Iris pigment epithelial cell (primary cell): ENCODE measurements around the genes NF1, EVI2A and LRRC37B.

DNA sequence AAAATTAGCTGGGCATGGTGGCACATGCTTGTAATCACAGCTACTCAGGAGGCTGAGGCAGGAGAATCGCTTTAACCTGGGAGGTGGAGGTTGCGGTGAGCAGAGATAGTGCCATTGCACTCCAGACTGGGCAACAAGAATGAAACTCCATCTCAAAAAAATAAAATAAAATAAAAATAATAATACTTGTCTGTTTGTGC is 24.1 kb downstream of the CPD start:
- RRBS: no CpG with 5 or more reads among the region's 2 CpGs

GRCh38 chr17:30464500-30465178 is 12.6 kb upstream of the GOSR1 start:
- RRBS: no CpG with 5 or more reads among the region's 5 CpGs

- RRBS: no CpG with 5 or more reads among the region's 15 CpGs
Observed at GRCh38 chr17:30576129-30576575, 98.9 kb downstream of the GOSR1 start.

DNA sequence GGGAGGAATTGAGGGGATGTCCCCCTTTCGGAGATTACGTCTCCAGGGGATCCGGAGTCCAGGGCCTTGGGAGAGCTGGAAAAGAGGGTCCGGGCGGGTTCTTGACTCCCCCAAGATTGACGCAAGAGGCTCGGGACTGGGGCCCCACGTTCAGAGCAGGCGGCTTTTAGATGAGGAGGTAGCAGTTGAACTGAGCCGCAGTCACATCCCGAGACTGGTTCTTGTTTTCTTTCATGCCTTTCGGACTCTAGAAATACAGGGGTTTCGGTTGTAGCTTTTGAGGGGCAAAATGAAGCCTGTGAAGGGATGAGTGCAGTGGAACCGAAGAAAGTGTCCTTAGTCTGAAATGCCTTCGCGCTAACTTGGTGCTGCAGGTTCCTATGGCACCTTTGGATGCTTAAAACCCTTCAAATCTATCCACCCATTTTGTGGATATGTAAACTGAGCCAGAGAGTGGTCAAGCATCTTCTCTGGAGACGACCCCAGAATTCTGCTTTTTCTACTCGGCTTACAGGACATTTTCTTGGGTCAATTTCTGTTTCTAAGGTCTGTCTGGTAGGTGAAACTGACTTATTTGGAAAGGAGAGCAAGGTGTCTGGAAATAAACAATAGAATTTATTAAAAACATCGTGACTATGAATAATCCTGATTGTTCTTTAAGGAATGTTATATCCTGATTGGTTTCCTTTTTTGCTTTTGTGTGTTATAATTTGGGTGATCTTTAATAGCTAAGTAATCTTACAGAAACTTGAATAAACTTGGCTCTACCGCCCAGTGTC is 92.1 kb downstream of the CRLF3 start:
- RRBS: no CpG with 5 or more reads among the region's 20 CpGs

DNA sequence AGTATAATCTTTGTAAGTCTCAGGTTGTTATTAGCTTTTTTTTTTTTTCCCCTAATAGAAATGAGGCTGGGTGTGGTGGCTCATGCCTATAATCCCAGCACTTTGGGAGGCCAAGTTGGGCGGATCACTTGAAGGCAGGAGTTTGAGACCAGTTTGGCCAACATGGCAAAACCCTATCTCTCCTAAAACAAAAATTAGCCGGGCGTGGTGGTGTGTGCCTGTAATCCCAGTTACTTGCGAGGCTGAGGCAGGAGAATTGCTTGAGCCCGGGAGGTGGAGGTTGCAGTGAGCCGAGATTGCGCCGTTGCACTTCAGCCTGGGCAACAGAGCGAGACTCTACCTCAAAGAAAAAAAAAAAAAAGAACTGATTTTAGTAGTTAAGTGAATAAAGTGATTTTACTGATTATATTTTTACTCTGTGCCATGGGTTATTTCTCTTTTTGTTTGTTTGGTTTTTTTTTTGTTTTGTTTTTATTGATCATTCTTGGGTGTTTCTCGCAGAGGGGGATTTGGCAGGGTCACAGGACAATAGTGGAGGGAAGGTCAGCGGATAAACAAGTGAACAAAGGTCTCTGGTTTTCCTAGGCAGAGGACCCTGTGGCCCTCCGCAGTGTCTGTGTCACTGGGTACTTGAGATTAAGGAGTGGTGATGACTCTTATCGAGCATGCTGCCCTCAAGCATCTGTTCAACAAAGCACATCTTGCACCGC is 89.1 kb downstream of the CRLF3 start:
- RRBS: no CpG with 5 or more reads among the region's 14 CpGs

GRCh38 chr17:30859393-30859597 is 27.5 kb downstream of the ATAD5 start:
- RRBS: no CpG with 5 or more reads among the region's 3 CpGs

DNA sequence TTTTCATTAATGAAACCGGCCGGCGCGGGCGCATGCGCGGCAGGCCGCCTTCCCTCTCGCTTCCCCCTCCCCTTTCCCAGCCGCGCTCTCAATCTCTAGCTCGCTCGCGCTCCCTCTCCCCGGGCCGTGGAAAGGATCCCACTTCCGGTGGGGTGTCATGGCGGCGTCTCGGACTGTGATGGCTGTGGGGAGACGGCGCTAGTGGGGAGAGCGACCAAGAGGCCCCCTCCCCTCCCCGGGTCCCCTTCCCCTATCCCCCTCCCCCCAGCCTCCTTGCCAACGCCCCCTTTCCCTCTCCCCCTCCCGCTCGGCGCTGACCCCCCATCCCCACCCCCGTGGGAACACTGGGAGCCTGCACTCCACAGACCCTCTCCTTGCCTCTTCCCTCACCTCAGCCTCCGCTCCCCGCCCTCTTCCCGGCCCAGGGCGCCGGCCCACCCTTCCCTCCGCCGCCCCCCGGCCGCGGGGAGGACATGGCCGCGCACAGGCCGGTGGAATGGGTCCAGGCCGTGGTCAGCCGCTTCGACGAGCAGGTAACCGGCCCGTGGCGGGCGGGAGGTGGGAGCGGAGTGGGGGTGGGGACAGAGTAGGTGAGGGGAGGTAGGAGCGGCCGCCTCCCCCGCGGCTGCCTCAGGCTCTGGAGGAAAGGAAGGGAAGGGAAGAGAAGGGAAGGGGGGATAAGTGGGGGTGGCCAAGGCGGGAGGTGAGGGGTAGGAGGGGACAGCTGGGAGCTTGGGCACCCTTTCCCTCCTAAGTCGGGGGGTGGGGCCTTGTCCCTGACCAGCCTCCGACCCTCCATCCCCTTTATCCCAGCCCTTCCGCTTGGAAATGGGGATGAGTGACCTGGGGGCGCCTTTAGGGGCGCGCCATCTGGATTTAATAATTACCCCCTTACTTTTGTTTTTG is at the start of gene NF1:
Gene NF1 (plus strand): TSS at position 141 of the 906 bp plus-strand sequence.
- RRBS: 1% methylated on average over 16 of the region's 62 CpGs

DNA sequence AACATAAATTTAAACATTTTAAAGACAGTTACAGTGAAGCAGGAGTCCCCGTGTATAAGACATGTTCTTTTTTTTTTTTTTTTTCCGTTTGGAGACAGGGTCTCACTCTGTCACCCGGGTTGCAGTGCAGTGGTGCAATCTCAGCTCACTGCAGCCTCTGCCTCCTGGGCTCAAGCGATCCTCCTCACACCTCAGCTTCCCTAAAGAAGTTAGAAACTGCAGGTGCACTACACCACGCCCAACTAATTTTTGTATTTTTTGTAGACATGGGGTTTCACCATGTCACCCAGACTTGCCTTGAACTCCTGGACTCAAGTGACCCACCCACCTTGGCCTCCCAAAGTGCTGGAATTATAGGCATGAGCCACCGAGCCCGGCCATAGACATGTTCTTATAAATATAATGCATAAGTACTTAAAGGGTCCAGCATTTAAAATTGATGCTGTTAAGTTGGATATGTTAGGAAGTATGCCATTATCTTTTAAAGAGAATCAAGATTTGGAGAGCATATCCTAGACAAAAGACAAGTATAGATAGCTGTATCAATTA is 2.9 kb downstream of the EVI2B start:
- RRBS: no CpG with 5 or more reads among the region's 7 CpGs

GRCh38 chr17:31321240-31322094 is at the start of gene EVI2A:
TSS of gene EVI2A (minus strand) at chr17:31321622.
- RRBS: no CpG with 5 or more reads among the region's 9 CpGs

GRCh38 chr17:31523244-31524263 is 132.1 kb downstream of the RAB11FIP4 start:
- RRBS: no CpG with 5 or more reads among the region's 21 CpGs

DNA sequence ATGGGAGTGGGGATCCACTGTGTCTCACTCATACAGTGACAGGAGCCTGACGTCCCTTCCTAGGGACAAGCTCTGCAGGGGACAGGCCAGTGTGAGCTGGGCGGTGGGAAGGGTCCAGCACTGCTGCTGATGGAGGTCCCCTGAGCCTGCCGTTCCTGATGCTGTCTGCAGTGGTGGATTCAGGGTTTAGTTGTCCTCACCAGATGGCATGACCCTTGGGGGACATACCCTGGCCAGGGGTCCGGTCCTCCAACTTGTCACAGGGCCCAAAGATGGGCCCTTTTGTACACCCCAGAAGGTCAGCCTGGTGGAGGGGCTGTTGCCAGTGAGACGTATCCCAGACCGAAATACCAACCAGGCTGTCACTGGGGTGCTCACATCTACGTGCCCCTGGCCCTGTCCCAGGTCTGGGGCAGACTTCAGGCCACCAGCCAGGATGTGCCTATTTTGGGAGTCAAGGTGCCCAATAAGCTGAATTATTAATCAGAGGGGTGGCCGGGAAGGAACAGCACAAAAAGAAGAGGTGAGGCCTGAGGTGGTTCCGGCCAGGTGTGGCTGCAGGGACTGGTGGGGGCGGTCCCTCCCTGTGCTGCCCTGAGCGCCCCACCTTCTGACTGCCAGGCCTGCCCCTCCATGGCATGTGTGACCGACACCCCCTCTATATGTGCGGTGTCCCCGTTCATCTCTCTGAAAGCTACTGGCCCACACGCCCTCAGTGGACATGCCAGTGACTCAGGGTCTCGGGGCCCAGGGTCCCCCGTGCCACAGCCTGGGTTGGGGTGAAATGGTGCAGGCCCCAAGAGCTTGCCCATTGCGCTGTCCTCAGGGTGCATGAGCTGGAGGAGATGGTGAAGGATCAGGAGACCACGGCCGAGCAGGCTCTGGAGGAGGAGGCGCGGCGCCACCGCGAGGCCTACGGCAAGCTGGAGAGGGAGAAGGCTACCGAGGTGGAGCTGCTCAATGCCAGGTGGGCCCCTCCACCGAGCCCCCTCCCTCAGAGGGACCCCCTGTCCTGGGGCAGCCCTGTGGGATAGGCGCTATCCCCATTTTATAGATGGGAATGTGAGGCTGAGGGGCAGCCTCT is 133.1 kb downstream of the RAB11FIP4 start:
- RRBS: no CpG with 5 or more reads among the region's 29 CpGs

GRCh38 chr17:31560732-31561177 is 169.3 kb downstream of the RAB11FIP4 start:
- RRBS: no CpG with 5 or more reads among the region's 7 CpGs

DNA sequence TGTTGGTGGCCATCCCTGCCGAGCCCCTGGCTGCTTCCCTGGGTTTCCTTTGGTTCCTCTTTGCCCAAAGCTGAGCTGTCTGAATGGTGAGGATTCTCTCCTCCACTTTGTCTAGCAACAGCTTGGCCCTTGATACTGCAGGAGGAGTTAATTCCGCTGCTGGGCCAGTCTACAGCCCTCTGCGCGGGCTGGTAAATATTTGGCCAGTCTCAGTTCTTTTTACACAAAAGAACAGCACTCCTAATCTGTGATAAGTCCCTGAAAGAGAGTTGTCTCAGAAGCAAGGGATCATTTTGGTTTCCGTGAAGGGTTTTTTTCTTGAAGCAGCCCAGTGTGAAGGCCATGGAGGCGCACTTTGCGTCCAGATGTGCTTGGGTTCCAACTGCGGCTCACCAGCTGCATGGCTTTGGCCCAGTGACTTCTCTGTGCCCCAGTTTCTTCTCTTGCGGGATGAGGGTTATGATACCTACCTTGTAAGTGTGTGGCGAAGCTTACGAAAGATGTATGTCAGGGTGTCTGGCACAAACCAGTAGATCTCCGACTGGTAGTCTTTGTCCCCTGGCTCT is 171.1 kb downstream of the RAB11FIP4 start:
- RRBS: no CpG with 5 or more reads among the region's 12 CpGs

- RRBS: no CpG with 5 or more reads among the region's 5 CpGs
Observed at GRCh38 chr17:31975338-31975865, 31.8 kb upstream of the LRRC37B start.

GRCh38 chr17:32007001-32007520 is at the start of gene LRRC37B:
TSS of gene LRRC37B (plus strand) at chr17:32007383.
- RRBS: 0% methylated on average over 6 of the region's 50 CpGs

DNA sequence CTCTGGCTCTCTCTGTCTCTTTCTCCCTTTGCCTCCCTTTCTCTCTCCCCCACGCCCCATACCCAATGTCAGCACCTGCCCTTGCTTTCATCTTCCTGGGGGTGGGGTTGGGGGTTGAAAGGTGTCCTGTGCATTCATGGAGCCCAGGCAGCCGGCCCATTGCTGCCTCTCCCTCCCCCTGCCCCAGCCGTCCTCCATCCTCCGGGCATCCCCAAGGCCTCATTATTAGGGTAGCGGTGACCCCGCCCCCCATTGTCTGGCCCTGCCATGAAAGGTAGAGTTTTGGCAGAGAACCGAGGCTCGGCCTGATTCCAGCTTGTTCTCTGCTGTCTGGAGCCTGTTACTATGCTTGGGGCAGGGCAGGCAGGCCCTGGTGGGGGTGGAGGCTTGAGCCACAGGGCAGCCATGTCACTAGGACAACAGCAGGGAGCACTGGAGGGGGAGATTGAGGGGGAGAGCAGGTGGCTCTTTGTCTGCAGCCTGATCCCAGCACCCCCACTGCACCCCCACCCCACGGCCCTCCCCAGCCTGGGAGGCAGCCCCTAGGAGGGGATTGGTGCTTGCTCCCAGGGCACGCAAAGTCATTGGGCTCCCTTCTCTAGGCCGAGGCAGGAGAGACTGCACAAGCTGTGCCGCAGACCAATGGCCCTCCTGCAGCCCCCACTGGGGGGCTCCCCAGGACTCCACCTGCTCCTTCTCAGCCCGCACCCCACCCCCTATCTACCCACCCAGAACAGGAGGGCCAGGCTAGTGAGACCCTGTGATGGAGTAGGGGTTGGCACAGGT is 15.4 kb downstream of the RHBDL3 start:
- RRBS: 30% methylated on average over 3 of the region's 13 CpGs

DNA sequence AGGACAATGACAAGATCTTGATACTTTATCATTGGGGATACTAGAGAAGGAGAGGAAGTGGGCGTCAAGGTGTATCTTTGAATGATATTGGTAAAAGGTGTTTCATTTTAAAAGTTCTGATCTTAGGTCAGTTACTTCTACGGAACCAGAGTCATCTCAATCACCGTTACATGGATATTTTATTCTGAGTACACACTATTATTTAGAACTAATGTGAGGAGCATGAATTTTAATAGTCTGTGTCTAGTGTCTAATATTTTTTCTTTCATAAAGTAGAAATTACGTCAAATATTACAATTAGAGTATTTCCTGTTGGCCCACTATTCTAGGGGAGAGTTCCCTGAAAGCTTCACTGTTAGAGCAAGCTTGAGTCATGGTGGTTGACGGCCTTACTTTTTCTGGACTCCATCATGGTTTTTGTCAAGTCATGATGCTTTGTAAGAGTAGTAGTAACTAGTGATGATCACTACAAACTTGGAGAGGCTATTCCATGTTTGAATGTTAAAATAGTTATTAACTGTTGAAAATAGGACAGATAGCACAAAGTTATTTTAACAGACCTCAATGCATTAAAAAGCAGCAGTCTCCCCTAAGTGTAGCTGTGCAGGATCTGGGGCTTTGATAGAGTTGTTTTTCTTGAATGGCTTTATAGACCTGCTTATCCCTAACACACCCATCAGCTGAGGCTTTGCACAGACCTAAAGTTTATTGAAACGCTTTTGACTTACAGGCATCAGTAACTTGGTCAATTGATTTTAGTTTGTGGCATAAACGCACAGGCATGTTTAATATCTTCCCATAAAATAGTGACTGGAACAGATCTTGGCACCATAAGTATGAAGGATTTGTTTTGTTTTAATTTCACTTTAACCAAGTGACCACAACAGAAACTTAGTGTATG is 1.7 kb downstream of the PSMD11 start:
- RRBS: no CpG with 5 or more reads among the region's 7 CpGs

DNA sequence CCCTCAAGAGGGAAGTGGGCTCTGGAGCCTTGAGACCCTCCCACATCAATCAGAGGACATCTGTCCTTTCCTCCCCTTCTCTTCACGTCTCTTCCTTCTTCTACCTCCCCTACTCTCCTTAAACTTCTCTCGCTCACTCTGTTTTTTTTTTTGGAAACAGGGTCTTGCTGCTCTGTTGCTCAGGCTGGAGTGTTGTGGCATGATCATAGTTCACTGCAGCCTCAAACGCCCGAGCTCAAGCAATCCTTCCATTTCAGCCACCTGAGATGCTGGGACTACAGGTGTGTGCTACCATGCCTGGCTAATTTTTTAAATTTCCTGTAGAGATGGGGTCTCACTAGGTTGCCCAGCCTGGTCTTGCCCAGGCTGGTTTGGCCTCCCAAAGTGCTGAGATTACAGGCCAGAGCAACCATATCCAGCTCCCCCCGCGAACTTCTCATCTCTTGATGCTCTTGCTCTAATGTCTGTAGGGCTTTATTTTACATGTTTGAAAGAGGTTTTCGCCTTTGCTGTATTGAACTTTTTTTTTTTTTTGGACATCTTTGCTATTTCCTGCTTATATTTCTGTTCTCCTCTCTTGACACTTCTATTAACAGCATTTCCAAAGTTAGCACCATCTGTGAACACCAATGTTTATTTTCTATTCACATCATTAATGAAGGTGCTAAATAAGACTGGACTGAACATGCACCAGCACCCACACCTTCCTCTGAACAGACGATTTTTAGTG is 24.5 kb downstream of the CDK5R1 start:
- RRBS: no CpG with 5 or more reads among the region's 8 CpGs

GRCh38 chr17:32822202-32822988 is 54.5 kb downstream of the MYO1D start:
- RRBS: 9% methylated on average over 36 of the region's 83 CpGs

GRCh38 chr17:32871671-32872148 is 5.2 kb downstream of the MYO1D start:
- RRBS: no CpG with 5 or more reads among the region's 8 CpGs